Endothelial cell of umbilical vein (primary cell): ENCODE results near the genes RMND1 and ESR1.

DNA sequence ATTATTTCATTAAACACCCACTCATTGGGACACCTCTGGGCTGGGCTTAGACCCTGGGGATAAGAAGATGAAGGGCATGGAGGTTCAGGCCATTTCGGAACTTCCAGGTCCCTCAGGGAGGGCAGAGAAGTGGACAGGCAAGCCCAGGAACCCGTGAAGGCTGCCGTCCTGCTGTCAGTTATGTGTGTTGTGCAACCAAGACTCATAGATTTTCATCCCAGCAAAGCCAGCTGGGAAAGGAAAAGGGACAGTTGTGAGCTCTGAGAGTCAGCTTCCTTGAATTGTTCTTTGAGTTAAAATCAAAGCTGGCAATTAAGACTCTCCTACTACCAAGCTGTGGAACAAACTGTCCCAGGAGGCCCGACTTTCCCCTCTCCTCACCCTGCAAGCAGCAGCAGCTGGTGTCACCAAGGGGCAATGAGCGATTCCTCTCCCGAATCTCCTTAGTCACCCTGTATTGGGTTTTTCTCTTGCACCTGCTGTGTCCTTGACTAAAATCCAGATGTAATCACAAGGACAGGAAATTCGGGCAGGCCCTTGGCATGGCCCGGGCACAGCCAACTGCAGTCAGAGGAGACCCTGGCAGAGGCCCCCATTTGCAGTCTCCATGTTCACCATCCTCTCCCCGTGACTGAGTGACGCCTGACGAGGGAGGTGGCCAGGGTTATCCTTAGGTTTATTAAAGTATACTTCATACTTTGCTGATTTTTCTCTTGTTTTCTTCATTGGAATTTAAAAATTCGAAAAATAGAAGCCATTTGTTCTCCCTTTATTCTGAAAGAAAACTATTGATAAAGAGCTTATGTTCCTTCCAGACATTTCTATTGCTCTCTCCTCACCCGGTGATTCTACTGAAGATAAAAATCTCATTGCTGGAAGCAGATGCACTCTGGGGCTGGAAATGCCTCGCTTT lies 46.1 kb upstream of the IYD start:
- PRO-cap = no peak
CAGE:
- cytosol, long polyA minus RNA = no peak
- cytosol, long polyA plus RNA = no peak
- long polyA plus RNA = no peak
- nucleus, long polyA minus RNA = no peak
- nucleus, long polyA plus RNA = no peak

- PRO-cap = no peak
CAGE:
- cytosol, long polyA minus RNA = no peak
- cytosol, long polyA plus RNA = no peak
- long polyA plus RNA = no peak
- nucleus, long polyA minus RNA = no peak
- nucleus, long polyA plus RNA = no peak
Measured at GRCh38 chr6:150377048-150377556, 8.3 kb downstream of the IYD start.

DNA sequence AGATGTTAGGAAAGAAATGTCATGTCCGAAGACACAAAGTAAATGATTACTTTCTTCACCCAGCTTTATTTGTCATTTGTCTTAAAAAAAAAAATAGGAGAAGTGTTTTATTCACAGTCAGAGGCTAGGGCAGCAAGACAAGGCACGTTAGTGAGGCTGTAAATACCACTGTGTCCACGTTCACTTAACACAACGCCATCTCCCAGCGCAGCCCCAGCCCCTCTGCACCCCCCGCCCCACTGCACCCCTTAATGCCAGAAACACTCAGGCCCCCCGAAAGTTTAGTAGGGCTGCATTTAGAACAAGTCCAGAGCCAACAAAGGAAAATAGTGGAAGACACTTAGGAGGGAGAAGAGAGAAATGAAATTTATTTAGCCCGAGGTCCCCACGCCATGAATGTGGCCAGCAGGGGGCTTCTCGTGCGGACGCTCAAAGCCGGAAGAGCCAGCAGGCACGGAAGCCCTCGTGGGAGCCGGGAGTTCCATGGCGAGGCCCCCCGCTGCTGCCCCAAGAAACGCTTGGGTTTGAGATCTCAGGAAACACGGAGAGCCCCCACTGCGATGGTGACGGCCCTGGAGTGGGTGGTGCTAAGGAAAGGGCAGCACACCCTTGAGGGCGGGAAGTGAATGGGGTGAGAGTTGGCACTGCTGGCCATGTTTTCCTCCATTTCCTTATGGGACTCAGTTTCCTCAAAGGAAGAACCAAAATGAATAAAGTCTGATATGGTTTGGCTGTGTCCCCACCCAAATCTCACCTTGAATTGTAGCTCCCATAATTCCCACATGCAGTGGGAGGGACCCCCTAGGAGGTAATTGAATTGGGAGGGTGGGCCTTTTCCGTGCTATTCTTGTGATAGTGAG lies 50.2 kb downstream of the IYD start:
- PRO-cap = bidirectional peak, plus-strand start at position 168 of the sequence, minus-strand start at position 186 of the sequence; bidirectional peak, plus-strand start at position 450 of the sequence, minus-strand start at position 361 of the sequence
CAGE:
- cytosol, long polyA minus RNA = no peak
- cytosol, long polyA plus RNA = no peak
- long polyA plus RNA = no peak
- nucleus, long polyA minus RNA = no peak
- nucleus, long polyA plus RNA = no peak

GRCh38 chr6:150457166-150457910 lies 88.5 kb downstream of the IYD start:
- PRO-cap = no peak
CAGE:
- cytosol, long polyA minus RNA = no peak
- cytosol, long polyA plus RNA = no peak
- long polyA plus RNA = no peak
- nucleus, long polyA minus RNA = no peak
- nucleus, long polyA plus RNA = no peak

DNA sequence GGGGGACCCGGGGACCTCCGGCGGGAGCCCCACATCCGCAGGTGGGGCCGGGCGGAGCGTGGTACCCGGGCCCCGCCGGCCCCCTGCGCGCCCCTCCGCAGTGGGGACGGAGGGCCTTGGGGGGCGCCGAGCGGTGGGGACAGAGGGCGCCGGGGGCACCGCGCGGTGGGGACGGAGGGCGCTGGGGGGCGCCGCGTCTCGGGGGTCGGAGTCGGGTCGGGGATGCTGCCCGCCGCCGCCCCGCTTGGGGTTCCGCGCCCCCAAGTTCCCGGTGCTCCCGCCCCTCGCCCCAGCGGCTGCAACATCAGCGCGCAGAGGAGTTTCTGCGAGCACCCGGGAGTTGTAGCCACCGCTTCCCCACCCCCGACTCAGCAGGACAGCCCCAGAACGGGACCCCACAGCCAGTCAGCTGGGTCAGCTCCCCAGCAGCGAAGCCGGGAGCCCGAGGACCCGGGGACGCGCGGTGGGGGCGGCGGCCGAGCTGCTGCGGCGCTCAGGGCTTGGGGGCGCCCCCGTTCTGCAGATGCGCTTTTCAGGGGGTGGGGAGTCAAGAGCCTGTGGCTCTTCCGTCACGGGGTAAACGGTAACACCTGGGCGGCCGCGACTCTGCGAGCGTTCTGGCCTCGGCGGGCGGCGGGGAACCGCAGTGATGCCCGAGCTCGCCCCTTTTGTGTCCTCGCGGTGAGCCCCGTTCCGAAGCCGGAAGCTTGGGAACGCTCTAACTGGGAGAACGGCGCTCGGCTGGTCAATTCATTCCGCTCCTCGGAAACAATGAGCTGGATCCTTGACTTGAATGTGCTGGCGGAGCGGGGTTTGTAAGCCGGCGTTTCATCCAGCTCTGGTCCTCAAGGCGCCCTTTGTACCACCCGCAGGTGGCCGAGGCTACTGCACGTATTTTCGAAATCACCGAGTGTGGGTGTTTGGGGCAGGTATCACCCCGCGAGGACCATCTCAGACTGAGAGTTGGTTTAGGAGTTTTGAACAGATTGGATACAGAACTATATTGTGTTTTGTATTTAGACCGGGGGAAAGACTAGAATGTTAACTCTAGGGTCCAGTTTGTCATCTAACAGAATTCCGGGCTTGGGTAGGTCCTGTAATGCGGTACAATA lies 740 bp downstream of the PLEKHG1 start:
- PRO-cap = bidirectional peak, plus-strand start at position 753 of the sequence, minus-strand start at position 773 of the sequence
CAGE:
- cytosol, long polyA minus RNA = no peak
- cytosol, long polyA plus RNA = no peak
- long polyA plus RNA = no peak
- nucleus, long polyA minus RNA = no peak
- nucleus, long polyA plus RNA = no peak

GRCh38 chr6:150686478-150687264 lies 87.0 kb downstream of the PLEKHG1 start:
- PRO-cap = no peak
CAGE:
- cytosol, long polyA minus RNA = no peak
- cytosol, long polyA plus RNA = no peak
- long polyA plus RNA = no peak
- nucleus, long polyA minus RNA = no peak
- nucleus, long polyA plus RNA = no peak

GRCh38 chr6:150866138-150866895 lies 815 bp downstream of the MTHFD1L start:
- PRO-cap = bidirectional peak, plus-strand start at chr6:150866489, minus-strand start at chr6:150866284; bidirectional peak, plus-strand start at chr6:150867033, minus-strand start at chr6:150866725
CAGE:
- cytosol, long polyA minus RNA = no peak
- cytosol, long polyA plus RNA = start-site peak on the plus strand at chr6:150866465-150866527, 68 and 60 reads in 2 replicates
- long polyA plus RNA = start-site peak on the plus strand at chr6:150866456-150866554, 200 and 21 reads in 2 replicates
- nucleus, long polyA minus RNA = start-site peak on the plus strand at chr6:150866457-150866502, 155 reads
- nucleus, long polyA plus RNA = no peak

GRCh38 chr6:150878400-150879211 lies 13.1 kb downstream of the MTHFD1L start:
- PRO-cap = no peak
CAGE:
- cytosol, long polyA minus RNA = no peak
- cytosol, long polyA plus RNA = no peak
- long polyA plus RNA = no peak
- nucleus, long polyA minus RNA = no peak
- nucleus, long polyA plus RNA = no peak

DNA sequence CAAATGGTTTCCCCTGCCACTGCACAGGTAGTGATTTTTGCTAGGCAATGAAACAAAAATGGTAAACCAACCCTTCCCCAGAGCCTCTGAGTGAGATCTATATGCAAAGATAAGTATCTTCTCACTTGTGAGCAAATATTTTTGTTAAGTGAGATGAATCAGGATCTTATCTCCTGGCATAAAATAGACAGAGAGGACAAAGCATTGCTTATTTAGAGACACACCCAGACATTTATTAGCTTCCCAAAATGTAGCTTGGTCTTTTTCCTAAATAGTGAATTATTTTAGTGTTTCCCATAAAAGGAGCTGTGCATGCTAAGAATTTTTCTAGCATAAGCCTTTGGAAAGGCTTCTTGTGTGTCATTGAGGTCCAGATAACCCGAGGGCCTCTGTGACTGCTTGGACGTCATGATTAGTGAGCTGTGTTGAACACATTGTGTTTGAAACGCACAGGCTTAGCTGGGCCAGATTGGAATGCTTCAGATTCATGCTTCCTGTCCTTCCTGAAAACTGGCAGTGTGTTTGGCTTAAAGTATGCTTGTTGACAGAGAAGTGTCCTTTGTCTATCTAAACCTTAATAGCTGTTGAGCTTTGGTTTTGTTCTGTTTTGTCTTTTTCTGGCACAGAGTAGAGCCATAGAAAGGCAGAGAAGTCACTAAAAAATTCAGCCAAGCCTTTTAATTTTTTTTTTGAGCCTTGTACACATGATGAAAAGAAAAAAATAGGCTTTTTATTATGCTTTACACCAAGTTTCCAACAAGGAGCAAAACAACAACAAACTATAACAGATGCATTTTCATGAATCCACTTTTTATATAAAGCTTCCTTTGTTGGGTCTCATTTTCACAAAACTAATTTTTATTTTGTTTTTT lies 16.6 kb downstream of the MTHFD1L start:
- PRO-cap = no peak
CAGE:
- cytosol, long polyA minus RNA = no peak
- cytosol, long polyA plus RNA = no peak
- long polyA plus RNA = no peak
- nucleus, long polyA minus RNA = start-site peak on the plus strand centred at position 469 of the sequence, 39 bp wide, 22 reads; start-site peak on the plus strand centred at position 550 of the sequence, 18 bp wide, 36 reads
- nucleus, long polyA plus RNA = no peak

- PRO-cap = no peak
CAGE:
- cytosol, long polyA minus RNA = start-site peak on the plus strand at chr6:150926161-150926437, 5 reads
- cytosol, long polyA plus RNA = no peak
- long polyA plus RNA = no peak
- nucleus, long polyA minus RNA = no peak
- nucleus, long polyA plus RNA = no peak
Measured at GRCh38 chr6:150925853-150926651, 60.5 kb downstream of the MTHFD1L start.

GRCh38 chr6:151019352-151019791 lies 153.9 kb downstream of the MTHFD1L start:
- PRO-cap = no peak
CAGE:
- cytosol, long polyA minus RNA = no peak
- cytosol, long polyA plus RNA = no peak
- long polyA plus RNA = no peak
- nucleus, long polyA minus RNA = no peak
- nucleus, long polyA plus RNA = no peak

GRCh38 chr6:151154399-151154951 lies 85.3 kb upstream of the AKAP12 start:
- PRO-cap = no peak
CAGE:
- cytosol, long polyA minus RNA = no peak
- cytosol, long polyA plus RNA = no peak
- long polyA plus RNA = no peak
- nucleus, long polyA minus RNA = no peak
- nucleus, long polyA plus RNA = no peak

DNA sequence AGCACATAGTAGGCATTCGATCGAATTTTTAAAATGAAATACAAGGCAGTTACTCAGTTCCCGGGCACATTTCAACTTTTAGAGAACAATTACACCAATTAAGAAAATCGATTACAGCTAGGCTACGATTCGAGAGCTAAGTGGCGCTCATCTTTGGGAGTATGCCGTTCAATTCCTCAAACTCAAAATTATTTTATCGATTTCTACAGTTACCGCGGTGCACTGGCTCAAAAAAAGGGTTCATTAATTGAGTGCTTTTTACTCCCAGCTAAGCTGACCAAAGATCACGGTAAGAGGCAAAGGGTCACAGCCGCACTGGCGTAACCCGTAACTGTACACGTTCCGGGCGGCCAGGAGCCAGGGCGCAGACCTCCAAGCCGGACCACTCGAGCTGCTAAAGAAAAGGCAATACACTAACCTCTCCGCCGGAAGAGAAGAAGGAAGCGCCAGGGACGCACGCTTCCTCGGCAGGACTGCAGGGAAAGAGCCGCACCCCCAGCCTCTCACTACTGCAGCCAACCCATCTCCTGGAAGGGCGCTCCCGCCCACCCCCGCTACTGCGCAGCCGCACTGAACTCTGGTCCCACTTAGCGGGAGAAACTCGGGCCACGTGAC lies at the start of gene RMND1:
TSS of gene RMND1 (minus strand) at position 529 of the 615 bp plus-strand sequence.
- PRO-cap = bidirectional peak, plus-strand start outside the sequence, minus-strand start at position 477 of the sequence
CAGE:
- cytosol, long polyA minus RNA = start-site peak on the minus strand centred at position 453 of the sequence, 97 bp wide, 48 reads
- cytosol, long polyA plus RNA = start-site peak on the minus strand centred at position 473 of the sequence, 72 bp wide, 164 and 199 reads in 2 replicates
- long polyA plus RNA = start-site peak on the minus strand centred at position 496 of the sequence, 115 bp wide, 526 and 387 reads in 2 replicates
- nucleus, long polyA minus RNA = start-site peak on the minus strand centred at position 506 of the sequence, 135 bp wide, 498 reads
- nucleus, long polyA plus RNA = start-site peak on the minus strand centred at position 475 of the sequence, 76 bp wide, 133 and 85 reads in 2 replicates

GRCh38 chr6:151656315-151656962 lies 151.0 kb upstream of the ESR1 start:
- PRO-cap = no peak
CAGE:
- cytosol, long polyA minus RNA = no peak
- cytosol, long polyA plus RNA = no peak
- long polyA plus RNA = no peak
- nucleus, long polyA minus RNA = no peak
- nucleus, long polyA plus RNA = no peak

- PRO-cap = no peak
CAGE:
- cytosol, long polyA minus RNA = no peak
- cytosol, long polyA plus RNA = no peak
- long polyA plus RNA = no peak
- nucleus, long polyA minus RNA = no peak
- nucleus, long polyA plus RNA = no peak
Measured at GRCh38 chr6:151702836-151703429, 104.5 kb upstream of the ESR1 start.

DNA sequence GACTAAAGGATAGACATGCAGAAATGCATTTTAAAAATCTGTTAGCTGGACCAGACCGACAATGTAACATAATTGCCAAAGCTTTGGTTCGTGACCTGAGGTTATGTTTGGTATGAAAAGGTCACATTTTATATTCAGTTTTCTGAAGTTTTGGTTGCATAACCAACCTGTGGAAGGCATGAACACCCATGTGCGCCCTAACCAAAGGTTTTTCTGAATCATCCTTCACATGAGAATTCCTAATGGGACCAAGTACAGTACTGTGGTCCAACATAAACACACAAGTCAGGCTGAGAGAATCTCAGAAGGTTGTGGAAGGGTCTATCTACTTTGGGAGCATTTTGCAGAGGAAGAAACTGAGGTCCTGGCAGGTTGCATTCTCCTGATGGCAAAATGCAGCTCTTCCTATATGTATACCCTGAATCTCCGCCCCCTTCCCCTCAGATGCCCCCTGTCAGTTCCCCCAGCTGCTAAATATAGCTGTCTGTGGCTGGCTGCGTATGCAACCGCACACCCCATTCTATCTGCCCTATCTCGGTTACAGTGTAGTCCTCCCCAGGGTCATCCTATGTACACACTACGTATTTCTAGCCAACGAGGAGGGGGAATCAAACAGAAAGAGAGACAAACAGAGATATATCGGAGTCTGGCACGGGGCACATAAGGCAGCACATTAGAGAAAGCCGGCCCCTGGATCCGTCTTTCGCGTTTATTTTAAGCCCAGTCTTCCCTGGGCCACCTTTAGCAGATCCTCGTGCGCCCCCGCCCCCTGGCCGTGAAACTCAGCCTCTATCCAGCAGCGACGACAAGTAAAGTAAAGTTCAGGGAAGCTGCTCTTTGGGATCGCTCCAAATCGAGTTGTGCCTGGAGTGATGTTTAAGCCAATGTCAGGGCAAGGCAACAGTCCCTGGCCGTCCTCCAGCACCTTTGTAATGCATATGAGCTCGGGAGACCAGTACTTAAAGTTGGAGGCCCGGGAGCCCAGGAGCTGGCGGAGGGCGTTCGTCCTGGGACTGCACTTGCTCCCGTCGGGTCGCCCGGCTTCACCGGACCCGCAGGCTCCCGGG lies at the start of gene ESR1:
TSS of gene ESR1 (plus strand) at position 987 of the 1,067 bp plus-strand sequence.
- PRO-cap = no peak
CAGE:
- cytosol, long polyA minus RNA = no peak
- cytosol, long polyA plus RNA = no peak
- long polyA plus RNA = no peak
- nucleus, long polyA minus RNA = no peak
- nucleus, long polyA plus RNA = no peak

GRCh38 chr6:151810920-151811349 lies 3.5 kb downstream of the ESR1 start:
- PRO-cap = no peak
CAGE:
- cytosol, long polyA minus RNA = no peak
- cytosol, long polyA plus RNA = no peak
- long polyA plus RNA = no peak
- nucleus, long polyA minus RNA = no peak
- nucleus, long polyA plus RNA = no peak

GRCh38 chr6:151814602-151814989 lies 7.1 kb downstream of the ESR1 start:
- PRO-cap = no peak
CAGE:
- cytosol, long polyA minus RNA = no peak
- cytosol, long polyA plus RNA = no peak
- long polyA plus RNA = no peak
- nucleus, long polyA minus RNA = no peak
- nucleus, long polyA plus RNA = no peak

GRCh38 chr6:152063103-152063596 lies 255.7 kb downstream of the ESR1 start:
- PRO-cap = no peak
CAGE:
- cytosol, long polyA minus RNA = no peak
- cytosol, long polyA plus RNA = no peak
- long polyA plus RNA = no peak
- nucleus, long polyA minus RNA = no peak
- nucleus, long polyA plus RNA = no peak

DNA sequence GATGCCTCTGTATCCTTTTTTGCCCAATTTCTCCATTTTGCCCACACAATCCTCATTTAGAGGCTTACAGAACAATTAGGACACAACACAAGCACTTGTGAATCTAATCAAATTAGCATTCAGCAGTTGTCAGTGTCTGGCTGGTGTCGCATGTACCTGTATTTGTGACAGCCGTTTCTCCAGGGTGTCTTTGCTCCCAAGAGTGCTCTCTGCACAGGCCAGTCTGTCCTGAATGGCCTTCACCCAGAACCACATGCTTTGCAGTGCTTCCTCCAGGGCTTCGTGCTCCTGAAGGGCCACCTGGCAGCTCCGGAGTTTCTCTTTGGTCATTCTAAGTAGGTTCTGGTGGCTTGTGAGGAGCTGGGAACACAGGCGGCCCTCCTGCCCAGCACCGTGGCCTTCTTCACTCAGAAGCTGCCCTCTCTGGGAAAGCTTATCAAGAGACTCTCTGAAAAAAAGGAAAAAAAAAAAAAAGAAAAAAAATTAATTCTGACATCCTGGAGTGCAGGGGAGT lies 246.0 kb downstream of the SYNE1 start:
- PRO-cap = no peak
CAGE:
- cytosol, long polyA minus RNA = no peak
- cytosol, long polyA plus RNA = no peak
- long polyA plus RNA = no peak
- nucleus, long polyA minus RNA = no peak
- nucleus, long polyA plus RNA = no peak